RPMI7951 (cell line): ENCODE measurements around a stretch of chr2.

DNA sequence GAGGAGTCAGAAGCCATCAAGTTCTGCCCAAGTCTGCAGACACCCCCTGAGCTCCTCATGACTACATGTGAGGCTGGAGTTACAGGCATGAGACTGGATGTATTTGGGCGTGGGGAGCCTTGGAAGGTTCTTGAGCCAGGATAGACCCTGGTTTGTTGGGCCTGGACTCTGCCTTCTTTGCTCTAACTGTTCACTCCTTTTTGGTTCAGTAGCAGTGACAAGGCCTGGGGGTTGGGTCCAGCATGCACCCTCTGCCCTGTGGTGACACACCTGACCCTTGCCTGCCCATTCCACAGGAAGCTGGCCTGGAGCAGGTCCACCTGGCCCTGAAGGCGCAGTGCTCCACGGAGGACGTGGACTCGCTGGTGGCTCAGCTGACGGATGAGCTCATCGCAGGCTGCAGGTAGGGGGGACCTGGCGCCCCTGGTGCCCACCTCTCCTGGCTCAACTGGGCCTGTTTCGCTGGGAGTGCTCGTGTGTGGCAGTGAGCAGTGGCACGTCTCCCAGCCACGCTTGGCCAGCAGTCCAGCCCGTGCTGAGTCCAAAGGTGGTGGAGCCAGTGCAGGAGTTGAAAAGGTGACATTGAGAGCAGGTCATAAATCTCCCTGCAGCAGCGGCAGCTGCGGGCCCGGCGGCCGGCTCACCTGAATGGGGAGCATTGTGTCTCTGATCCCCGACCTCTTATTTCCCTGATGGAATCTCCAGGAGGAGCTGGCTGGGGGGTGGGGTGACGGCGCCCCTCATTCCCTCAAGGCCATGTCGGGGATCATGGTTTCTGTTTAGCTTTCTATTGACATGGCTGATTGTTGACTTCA is 89.4 kb downstream of the DYSF start:
- RAMPAGE, long total RNA: no peak

GRCh38 chr2:71576488-71576818 is 110.0 kb downstream of the DYSF start:
- RAMPAGE, long total RNA: no peak

DNA sequence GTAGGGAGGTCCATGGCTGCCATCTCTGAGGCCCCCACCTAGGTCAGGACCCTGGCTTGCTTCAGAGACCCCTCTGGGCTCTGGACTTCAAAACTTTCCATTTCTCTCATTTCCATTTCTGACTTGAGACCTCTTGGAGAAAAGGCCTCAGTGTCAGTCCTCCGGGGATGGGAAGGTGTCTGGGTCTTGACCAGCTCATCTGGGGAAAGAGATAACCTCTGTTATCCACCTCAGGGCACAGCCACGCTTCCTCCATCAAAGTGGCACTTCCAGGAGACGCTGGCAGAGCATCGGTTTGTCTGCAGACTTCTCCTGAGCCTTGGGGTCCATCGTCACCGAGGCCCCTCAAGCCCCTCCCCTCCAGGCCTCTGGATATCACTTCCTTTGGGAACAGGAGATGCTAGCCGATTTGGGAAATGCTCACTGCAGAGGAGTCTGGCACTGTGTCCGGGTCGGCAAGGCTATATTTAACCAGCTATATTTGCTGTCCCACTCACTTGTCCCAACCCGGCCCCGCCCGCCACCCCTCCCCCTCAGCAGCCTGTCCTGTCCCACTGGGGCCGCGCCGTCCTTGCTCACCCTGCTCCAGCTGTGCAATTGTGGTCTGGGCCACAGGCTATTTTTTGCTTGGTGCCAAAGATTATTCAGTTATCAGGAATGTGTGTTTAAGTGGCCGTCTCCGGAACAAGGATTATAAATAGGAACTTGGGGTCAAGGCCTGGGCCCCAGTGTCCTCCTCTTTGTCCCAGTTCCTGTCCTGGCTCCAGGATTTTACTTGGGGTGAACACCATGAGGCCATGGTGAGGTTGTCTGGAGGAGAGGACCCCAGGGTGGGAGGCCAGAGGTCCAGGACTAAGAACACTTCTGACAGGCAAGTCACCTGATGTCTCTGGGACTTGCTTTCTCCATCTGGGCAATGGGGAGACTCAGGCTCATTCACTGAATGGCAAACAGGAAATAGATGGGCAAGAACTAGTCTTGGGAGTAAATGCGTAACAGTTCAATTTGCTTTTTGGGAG is 250.3 kb downstream of the DYSF start:
- RAMPAGE, long total RNA: no peak

GRCh38 chr2:71964883-71965493 is 182.7 kb downstream of the CYP26B1 start:
- RAMPAGE, long total RNA: no peak

GRCh38 chr2:72032564-72033158 is 115.0 kb downstream of the CYP26B1 start:
- RAMPAGE, long total RNA: no peak

- RAMPAGE, long total RNA: no peak
Measured at GRCh38 chr2:72302600-72303644, 155.3 kb upstream of the CYP26B1 start.

DNA sequence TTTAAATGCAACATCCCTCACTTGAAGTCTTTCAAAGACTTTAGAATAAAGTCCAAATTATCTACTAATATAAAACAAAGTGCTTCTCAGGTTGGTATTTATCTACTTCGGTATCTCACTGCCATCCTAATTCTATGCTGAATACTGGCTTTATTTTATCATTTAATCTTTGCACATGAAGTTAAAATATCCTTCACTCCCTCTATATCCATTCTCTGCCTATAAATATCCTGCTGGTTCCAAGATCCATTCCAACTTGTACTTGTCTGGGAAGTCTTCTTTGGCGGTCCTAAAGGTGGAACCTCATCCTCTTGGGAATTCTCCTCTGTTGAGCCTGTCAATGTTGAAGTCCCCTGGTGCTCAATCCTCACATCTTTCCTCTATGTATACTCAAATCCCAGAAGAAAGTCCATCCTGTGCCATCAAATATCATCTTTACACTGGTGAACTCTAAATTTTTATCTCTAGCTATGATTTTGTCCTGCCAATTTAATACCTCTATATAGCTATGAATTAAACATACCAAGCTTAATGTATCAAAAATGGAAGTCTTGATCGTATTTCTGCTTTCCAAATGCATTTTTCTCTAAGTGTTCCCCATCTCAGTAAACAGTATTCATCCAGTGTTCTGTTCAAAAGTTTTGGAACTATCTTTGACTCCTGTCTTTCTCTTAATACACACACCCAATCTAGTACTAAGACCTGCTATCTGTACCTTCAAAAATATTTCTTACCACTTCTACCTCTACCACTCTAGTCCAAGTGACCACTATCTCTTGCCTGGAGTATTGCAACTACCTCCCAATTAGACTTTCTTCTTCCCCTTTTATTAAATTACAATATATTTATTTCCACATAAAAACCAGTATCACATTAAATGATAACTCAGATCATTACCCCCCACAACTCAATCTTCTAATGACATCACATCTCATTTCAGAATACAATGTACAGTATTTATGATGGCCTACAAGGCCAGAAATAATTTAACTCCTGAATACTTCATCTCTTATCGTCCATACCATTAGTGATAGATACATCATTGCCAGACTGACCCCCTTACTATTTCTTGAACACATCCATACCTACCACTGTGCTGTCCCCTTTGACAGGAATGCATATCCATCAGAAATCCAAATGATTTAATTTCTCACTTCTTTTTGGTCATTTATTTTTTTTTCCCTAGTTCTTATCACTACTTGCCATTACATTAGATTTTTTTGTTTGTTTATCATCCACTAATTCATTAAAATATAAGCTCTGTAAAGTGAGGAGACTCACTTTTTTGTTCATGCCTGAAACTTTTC is 329.5 kb upstream of the CYP26B1 start:
- RAMPAGE, long total RNA: no peak

DNA sequence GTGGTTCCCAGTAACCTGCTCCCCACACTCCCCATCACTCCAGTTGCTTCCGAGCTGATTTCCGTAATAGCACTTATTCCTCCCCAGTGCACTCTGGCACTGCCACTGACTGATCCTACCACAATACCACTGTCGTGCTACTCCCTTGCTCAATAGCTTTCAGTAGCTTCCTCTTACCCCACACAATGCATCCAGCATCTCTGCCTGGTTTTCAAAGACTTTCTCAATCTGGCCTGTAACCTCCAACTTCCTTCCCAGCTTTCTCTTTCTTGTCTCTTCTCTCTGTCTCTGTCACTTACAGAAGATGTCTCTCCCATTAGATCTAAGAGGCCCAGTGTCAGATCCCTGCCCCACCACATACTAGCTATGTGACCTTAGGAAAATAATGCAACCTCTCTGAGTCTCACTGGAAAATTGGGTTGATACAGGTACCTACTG is 36.8 kb downstream of the SFXN5 start:
- RAMPAGE, long total RNA: no peak

DNA sequence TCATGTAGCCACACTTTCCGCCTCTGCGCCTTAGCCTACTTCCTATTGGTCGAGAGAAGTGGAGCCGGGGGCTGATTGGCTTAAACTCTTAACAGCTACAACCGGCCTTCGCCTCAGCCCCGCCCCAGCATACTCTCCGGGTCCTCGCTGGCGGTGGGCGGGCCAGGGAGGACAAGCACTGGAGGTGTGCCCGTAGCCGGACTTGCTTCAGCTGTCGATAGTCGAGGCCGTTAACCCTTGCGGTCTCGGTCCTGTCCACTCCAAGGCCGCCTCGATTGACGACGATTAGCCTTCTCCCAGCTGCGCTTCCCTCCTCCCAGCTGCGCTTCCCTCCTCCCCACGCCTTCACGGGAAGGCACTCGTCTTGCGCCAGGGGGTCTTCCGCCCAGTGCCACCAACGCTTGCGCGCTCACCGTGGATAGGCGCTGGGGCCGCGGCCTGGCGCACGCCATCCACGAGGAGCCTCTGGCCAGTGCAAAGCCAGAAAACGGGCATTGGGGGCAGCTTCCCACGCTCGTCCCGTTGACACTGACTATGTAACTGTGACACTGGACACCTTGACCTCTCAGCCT is 377 bp upstream of the PRADC1 start:
- RAMPAGE, long total RNA: no peak

DNA sequence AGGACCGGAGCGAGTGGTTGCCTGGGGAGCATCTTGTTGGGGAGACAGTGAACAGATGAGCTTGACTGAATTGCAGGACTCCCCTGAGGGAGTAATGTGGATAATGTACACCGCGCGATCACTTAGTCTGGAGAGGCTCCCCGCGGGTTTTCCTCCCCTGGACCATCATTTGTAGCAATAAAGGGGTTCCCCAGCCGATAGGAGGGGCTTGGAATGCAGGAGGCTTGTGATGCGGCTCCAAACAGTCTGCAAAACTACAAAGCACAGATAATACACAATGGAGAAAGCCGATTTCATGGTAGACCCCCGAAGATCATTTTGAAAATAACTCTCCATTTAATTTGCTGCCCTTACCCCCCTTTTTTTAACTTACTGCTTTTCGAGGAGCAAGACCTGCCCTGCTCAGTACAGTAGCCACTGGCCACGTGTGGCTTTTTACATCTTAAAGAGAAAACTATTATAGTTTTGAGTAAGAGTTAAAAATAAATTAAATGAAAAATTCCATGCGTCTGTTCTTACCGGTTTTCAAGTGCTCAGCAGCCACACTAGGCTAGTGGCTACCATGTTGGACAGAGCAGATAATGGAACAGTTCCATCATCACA is 987 bp downstream of the ALMS1 start:
- RAMPAGE, long total RNA: no peak

GRCh38 chr2:73684986-73685332 is 42.7 kb upstream of the NAT8 start:
- RAMPAGE, long total RNA: no peak

- RAMPAGE, long total RNA: no peak
Measured at GRCh38 chr2:73751129-73751625, 14.0 kb upstream of the TPRKB start.

DNA sequence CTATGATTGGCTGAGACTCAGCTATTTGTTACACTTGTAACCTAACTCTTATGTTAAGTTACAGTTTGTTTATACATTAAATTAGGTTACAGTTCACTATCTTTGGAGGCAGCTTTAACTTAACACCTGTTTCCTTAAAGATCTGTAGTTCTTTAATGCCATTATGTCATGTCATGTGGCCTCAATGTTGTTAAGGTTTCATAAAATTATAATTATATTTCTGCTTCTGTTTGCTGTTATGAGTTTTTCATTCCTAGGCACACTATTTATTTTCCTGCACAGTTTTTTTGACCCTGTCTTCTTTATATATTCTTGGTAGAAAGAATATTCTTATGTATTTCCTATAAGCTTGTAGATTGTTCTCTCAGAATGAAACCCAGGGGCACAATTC is 4.4 kb downstream of the STAMBP start:
- RAMPAGE, long total RNA: no peak

DNA sequence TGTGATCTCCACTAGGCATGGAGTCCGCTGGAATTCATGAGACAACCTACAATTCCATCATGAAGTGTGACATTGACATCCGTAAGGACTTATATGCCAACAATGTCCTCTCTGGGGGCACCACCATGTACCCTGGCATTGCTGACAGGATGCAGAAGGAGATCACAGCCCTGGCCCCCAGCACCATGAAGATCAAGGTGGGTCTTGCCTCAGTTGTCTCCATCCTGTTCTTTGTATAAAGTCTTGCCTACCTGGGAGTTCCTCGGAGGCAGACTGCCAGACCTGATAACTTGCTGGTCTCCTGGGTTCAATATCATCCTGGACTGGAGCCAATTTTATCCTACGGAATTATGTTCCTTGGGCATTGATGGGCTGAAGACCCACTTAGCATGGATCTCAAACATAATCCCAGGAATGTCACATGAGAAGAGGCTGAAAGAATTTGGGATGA is 10.1 kb upstream of the DGUOK start:
- RAMPAGE, long total RNA: no peak

GRCh38 chr2:73929335-73930113 is 2.8 kb downstream of the DGUOK start:
- RAMPAGE, long total RNA: no peak

- RAMPAGE, long total RNA: no peak
Measured at GRCh38 chr2:73956462-73957088, 28.1 kb upstream of the TET3 start.

GRCh38 chr2:73980952-73981877 is 3.5 kb upstream of the TET3 start:
- RAMPAGE, long total RNA: start-site peak on the minus strand at chr2:73981389-73981441, 23 and 15 reads in 2 replicates

GRCh38 chr2:73986200-73987109 is 1.7 kb downstream of the TET3 start:
- RAMPAGE, long total RNA: no peak

DNA sequence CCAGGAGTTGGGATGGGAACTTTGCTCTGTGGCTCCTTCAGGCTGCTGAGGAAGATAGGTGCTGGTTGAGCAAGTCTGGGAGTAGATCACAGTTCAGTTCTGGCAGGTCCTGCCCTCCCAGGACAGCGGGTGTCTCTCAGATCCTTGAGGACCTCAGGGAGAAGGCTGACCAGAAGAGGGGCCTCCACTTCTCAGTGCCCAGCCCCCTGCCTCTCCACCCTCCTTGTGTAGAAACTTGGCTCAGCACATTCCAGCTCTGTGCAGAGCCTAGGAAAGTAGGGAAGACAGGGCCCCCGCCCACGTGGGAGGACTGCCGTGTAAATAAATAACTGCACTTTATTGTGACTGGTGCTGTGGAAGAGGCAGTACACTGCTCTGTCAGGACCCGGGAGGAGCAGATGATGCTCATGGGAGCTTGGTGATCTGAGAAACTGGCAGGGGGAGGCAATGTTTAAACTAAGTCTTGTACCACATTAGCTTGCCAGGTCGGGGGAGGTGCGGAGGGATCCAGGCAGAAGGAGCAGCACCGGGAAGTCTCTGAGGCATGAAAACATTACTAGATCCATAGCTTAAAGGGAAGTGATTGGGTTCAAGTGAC is 15.4 kb downstream of the TET3 start:
- RAMPAGE, long total RNA: no peak

- RAMPAGE, long total RNA: no peak
Measured at GRCh38 chr2:74094060-74094767, 53.5 kb downstream of the BOLA3 start.